ENCODE results near the gene MITF.

DNA sequence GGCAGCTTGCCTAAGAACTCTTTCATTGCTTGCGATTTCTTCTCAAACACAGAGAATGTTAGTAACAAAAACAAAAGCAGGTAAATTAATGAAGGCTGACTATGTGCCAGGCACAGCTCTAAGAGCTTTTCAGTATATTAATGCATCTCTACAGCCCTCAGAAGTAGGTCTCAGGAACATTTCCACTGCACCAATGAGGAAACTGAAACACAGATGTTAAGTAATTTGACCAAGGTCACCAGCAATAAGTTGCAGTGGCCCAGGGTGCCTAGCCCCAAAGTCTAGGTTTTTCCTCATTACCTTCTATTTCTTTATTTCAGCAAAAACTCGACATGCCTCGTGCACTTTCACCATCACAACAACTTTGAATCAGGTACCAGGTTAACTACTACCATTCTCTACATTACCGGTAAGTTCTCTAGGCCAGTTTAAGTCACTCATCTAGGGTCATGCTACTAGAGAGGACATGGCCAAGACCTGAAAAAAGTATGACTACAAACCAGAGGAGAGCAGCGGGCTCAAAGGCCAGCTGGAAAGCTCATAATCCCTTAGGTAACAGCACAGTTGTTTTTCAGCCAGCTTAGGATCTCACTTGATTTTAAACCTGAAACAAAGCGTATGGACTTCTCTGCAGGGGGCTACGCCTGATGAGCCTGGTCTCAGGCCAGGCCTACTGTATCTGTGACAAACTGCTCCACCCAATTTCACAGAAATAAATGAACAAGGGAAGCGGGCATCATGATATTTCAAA, 47.4 kb downstream of the LRIG1 start:
- RRBS = no CpG with 5 or more reads among the region's 8 CpGs

GRCh38 chr3:66482991-66484082, 17.5 kb downstream of the LRIG1 start:
- RRBS = no CpG with 5 or more reads among the region's 19 CpGs

DNA sequence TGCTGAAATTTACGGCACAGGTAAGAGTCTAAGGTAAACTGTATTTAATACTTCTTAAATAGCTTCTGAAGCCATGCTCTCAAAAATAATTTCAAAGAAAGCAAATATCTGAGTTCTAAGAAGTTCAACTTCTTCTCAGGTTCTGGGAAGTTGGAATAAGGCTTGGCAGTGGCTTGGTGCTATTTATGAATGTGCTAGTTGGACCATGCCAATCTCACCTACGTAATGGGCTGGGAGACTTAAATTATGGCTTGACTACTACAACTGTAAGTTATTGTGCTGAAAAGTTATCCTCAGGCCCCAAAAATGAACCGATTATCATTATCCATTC, 3.6 kb downstream of the LRIG1 start:
- RRBS = no CpG with 5 or more reads among the region's 3 CpGs

DNA sequence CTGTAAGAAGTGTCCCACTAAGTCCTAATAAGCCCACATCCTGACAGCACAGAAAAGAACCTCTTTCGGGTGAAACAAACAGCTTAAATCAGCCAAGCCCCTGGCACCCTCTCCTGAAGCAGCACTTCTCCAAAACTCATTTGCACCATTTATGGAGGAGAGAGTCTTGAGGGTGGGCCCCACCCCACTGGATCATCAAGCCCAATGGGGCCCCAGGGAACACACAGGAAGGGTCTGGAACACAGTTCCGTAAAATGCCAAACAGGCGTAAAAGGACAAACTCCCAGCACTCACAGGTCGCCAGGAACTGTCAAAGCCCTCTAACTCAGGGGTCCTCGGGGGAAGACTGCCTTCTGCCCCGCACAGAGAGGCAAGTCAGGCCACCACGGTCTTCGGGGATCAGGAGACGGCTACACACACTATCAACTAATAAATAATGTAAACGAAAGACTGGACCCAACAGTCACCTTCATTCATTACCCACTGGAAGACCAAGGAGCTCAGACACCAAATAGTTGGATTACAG, 1.5 kb downstream of the LRIG1 start:
- RRBS = no CpG with 5 or more reads among the region's 10 CpGs

GRCh38 chr3:66499768-66500571, 852 bp downstream of the LRIG1 start:
- RRBS = 2% methylated on average over 49 of the region's 83 CpGs

GRCh38 chr3:66582953-66583436, 82.2 kb upstream of the LRIG1 start:
- RRBS = no CpG with 5 or more reads among the region's 13 CpGs

GRCh38 chr3:66809656-66810106, 188.4 kb upstream of the KBTBD8 start:
- RRBS = no CpG with 5 or more reads among the region's 3 CpGs

DNA sequence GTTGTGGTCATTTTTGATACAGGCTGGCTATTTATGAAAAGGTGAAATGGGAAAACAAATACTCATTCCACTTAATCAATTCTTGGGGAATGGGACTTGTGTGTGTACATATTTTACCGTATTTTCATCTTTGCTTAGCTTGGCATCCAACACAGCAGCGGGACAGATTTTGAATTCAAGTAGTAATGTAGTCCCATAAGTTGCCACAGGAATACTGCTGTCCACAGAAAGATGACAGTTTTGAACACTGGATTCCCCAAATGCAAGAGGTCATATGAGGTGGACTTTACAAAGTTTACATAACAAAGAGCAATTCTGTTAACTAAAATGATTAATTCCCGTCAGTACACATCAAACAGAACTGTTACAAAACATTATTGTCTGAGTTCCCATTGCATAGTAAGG, 178.3 kb upstream of the KBTBD8 start:
- RRBS = no CpG with 5 or more reads among the region's 3 CpGs

DNA sequence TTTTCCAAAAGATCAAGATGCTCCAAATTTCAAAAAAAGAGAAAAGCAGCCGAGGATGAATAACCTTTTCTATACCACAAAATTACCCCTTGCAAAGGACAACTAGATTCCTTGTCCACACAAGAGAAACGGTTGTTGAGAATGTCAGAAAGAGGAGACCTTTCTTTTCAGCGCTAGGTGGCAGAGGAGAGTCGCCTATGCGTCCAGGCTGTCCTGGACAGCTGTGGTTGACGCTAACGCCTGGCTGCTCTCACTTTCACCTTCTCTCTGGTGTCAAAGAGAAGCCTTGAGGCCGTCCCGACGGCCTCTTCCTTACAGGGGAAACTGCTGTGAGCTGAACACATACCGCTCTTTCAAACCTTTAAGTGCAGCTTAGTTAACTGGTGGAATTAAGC, 26.3 kb upstream of the KBTBD8 start:
- RRBS = no CpG with 5 or more reads among the region's 11 CpGs

GRCh38 chr3:66990066-66990752, 7.9 kb upstream of the KBTBD8 start:
- RRBS = no CpG with 5 or more reads among the region's 6 CpGs

DNA sequence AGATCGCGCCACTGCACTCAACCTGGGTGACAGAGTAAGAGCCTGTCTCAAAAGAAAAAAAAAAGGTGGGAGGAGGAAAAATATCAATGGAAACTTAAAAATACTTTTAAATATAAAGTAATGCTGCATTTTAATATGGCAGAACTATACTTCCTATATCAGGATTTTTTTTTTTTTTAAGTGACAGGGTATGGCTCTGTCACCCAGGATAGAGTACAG, 87.4 kb downstream of the SUCLG2 start:
- RRBS = no CpG with 5 or more reads among the region's 2 CpGs

- RRBS = no CpG with 5 or more reads among the region's 2 CpGs
Observed at GRCh38 chr3:67650093-67650443, 4.3 kb downstream of the SUCLG2 start.

DNA sequence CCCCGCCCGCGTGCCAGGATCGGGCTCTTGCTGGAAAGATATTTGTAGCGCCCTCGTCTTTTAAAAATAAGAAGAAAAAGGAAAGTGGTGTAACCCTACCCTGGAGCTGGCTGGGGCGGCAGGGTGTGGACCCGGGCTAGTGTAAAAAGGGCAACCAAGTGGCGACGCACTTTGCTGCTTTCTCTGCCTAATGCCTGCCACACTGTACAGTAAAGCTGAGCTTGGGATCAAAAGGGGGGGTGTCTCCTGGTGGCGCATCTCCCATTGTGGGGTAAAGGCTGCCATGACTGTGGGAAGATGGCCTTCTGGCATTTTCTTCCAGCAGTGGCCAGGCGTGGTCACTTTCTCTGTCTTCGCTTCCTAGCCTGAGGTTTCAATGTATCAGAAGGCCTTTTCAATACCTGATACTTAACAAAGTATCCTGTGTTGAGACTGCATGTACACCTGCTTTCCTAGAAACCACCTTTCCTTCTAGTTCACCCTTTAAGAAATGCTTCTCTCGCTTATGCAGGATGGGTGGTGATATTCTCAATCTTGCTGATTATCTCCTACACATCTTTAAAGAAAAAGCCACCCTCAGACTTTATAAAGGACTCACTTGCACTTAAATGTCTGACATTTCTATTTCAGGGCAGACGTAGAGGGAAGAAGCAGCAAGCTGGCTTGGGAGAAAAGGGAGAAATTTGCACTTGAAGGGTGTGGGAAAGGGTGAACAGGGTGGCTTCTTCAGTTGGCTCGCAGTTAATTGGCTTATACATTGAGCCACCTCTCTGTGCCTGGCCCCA, 969 bp downstream of the ARL6IP5 start:
- RRBS = no CpG with 5 or more reads among the region's 16 CpGs

DNA sequence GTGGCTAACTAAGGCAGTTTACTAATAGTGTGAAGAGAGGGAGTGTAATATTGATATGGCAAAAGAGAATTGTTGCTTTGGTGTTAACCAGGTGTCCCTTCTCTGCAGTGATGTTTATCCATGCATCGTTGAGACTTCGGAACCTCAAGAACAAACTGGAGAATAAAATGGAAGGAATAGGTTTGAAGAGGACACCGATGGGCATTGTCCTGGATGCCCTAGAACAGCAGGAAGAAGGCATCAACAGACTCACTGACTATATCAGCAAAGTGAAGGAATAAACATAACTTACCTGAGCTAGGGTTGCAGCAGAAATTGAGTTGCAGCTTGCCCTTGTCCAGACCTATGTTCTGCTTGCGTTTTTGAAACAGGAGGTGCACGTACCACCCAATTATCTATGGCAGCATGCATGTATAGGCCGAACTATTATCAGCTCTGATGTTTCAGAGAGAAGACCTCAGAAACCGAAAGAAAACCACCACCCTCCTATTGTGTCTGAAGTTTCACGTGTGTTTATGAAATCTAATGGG, 18.0 kb downstream of the LMOD3 start:
- RRBS = no CpG with 5 or more reads among the region's 8 CpGs

DNA sequence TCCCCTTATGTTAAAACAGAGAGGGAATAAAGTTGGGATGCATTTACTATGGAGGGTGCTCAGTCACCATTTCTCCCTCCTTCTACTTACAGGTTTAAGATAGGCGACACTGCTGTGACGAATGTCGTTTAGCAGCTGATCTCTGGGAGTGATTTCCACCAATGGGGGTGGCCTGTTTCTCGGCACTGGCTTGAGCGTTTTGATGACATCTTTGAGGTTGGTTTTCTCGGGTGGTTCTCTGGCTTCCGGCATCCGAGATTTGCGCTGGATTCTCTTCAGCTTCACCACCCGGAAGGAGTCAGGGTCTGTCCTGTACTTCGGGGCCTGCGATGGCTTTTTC, 3.8 kb downstream of the LMOD3 start:
- RRBS = no CpG with 5 or more reads among the region's 12 CpGs

DNA sequence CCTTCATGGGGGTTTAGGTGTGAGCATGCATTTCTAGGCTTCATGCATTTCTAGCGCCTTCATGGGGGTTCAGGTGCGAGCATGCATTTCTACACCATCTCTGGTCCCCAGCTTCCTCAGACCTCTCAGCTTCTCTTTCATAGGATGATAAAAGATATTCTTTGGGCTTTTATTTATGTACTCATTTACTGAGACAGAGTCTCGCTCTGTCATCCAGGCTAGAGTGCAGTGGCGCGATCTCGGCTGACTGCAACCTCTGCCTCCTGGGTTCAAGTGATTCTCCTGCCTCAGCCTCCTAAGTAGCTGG, 115.1 kb upstream of the LMOD3 start:
- RRBS = no CpG with 5 or more reads among the region's 6 CpGs

DNA sequence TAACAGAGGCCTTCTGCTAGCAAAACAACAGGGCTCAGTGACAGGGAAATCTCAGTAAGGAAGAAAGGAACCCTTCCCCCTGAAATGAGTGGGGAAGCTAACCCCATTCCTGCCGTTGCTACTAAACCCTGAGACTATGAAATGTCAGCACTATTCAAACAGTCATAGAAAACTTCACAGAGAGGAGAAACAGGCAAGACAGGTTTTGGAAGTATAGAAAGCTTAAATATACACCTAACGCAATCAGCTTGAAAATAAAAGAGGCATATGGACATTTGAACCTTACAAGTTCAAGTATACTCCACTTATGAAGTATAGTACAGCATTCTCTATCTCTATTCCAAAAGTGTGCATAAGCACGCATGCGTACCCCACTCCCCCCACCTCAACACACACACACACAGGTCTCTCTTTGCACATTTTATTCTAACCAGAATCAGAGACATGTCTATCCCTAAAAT, 17.6 kb upstream of the FRMD4B start:
- RRBS = no CpG with 5 or more reads among the region's 4 CpGs

DNA sequence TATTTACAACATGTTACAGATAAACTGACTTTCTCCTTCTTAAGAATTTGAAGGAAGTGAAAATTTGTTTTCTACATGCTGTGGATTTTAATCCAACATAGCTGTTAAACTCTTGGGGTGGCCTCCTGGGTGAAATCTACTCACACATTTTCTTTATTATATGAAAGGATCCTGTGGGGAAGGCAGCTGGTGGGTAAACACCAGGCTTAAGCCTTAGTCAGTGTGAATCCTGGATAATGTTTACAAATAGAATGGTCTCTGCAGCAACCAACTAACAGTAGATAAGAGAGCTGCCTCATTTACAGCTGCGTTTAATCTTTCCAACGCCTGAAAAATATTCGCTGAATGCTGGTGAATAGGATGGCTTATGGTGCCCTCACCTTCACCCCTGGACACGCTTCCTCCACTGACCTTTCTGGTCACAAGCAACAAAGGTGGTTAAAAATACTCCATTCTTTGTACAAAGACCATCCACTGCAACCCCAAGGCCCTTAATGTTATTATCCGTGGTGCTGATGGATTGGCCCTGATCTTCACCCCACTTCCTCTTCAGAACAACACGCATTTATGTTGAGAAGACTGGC, 119.9 kb upstream of the FRMD4B start:
- RRBS = no CpG with 5 or more reads among the region's 6 CpGs

DNA sequence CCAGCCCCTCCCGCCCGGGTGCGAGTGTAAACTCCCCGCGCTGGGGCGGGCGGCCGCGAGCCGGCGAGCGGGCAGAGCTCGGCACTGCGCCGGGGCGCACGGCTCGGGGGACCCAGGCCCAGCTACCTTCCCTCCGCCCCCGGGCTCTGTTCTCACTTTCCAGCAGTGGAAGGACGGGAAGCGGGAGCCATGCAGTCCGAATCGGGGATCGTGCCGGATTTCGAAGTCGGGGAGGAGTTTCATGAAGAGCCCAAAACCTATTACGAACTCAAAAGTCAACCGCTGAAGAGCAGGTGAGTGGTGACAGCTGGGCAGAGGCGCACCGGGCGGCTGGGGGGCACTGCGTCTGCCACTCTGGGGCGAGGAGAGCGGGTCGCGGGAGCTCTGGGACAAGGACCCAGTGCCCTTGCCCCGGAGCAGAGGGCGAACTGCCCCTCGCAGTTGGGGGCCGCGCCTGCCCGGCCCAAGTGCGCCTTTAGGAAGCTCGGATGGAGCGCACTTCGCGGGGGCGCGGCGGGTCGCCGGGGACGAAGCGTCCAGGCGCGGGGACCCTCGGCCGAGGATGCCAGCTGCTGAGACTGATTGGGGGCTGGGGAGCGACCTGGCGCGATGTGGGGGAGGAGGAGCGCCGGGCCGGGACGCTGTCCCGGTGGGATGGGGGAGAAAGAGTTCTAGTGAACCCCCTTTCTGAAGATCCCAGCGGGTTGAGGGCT, at the start of gene MITF:
MITF (plus strand) TSS at position 56 of the 713 bp plus-strand sequence.
- RRBS = 3% methylated on average over 48 of the region's 69 CpGs

DNA sequence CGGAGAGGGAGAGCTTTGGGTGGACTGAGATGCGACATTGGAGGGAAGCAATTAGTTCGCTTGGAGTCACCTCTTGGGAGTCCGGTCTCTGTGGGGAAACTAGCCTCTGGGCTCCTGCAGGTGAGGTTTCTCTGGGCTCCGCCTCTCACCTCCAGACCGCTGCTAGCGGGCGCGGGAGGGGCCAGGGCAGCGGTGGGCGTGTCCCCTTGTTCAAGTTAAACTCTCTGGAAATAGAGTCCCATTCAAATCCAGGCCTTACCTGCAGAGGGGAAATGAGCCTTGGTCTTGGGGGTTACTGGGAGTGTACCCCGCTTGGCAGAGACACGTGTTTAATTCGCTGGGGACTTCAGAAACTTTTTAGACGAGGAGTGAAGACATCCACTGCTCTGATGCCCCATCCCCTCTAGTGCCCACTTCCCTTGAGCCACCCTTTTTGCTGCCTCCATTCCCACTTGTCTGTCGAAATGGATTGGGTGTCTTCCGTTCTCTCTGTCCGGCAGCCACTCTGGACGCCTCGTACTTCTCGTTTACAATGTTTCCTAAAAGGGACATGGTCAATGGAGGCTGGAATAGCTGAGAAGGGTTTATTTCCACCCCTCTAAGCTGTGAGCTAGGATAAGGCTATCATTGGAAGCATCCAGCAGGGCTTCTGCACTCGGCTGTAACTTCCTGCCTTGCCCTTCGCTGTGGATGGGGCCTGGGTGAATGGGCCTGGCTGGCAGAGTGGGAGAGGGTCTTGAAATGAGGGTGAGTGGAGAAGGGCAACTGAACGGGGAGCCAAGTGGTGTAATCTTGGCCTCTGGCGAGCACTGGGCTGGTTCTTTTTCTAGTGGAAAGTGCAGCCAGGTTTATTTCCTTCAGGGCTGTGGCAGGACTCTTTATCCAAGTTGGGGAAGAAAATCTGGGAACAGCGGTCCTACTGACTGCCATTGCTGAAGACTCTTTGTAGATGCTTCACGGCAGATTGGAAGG, 1.1 kb downstream of the MITF start:
- RRBS = no CpG with 5 or more reads among the region's 27 CpGs